ENCODE measurements around a stretch of chr5.

- PRO-cap: no peak
- RAMPAGE, long total RNA: no peak
Observed at GRCh38 chr5:119780552-119780888, 151.2 kb downstream of the FAM170A start.

- PRO-cap: no peak
- RAMPAGE, long total RNA: no peak
Observed at GRCh38 chr5:120702550-120703253, 238.6 kb downstream of the PRR16 start.

GRCh38 chr5:122126149-122126777 is 3.1 kb upstream of the ZNF474 start:
- PRO-cap: no peak
- RAMPAGE, long total RNA: no peak

- PRO-cap: unidirectional peak, minus-strand start at chr5:122312846
- RAMPAGE, long total RNA: no peak
Observed at GRCh38 chr5:122312383-122313643, 776 bp downstream of the SNCAIP start.

DNA sequence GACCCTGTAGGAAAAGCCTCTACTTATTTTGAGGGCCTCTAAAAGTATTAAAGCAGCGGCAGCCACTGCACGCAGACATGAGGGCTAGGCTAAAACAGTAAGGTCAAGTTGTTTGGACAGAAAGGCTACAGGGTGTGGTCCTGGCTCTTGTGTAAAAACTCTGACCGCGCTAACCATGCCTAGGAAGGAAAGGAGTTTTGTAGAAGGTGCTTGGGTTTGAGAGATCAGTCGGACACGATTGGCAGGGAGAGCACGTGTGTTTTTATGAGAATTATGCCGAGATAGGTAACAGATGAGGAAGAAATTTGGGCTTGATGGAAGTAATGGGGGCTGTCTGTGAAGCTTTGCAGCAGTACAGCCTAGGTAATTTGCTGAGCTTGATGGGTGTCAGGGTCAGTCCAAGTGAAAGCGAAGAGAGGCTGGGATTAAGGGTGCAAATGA is 163.6 kb downstream of the SNCAIP start:
- PRO-cap: no peak
- RAMPAGE, long total RNA: no peak

GRCh38 chr5:122500670-122501285 is 188.7 kb downstream of the SNCAIP start:
- PRO-cap: no peak
- RAMPAGE, long total RNA: no peak

DNA sequence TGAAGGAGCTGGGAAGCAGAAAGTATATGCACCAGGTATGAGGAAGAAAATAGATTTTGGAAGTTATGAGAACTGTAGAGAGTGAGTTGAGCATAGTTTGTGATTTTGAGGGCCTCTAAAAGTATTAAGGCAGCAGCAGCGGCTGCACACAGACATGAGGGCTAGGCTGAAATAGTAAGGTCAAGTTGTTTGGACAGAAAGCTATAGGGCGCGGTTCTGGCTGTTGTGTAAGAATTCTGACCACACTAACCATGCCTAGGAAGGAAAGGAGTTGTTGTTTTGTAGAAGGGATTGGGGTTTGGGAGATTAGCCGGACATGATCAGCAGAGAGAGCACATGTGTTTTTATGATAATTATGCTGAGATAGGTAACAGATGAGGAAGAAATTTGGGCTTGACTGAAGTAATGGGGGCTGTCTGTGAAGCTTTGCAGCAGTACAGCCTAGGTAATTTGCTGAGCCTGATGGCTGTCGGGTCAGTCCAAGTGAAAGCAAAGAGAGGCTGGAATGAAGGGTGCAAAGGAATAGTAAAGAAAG is 154.0 kb upstream of the SNX2 start:
- PRO-cap: no peak
- RAMPAGE, long total RNA: no peak

DNA sequence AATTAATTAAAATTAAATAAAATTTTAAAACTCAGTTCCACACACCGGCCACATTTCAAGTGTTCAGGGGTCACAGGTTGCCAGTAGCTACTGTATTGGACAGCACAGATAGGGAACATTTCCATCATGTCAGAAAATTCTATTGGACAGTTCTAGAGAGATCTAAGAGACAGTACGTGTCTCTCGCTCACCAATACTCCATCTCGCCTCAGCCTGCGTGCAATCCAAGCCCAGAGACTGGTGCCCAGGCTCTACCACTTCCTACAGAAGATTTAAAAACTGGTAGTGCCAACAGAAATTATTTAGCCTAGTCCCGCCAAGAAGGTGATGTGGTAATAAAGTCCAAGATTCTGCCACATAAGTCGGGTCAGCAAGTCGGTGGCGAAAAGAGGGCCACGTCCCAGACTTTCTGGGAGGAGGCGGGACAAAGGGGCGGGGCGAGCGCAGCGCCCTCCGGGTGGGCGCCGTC is 364 bp upstream of the SNX2 start:
- PRO-cap: bidirectional peak, plus-strand start outside the sequence, minus-strand start at position 411 of the sequence
- RAMPAGE, long total RNA: no peak

- PRO-cap: no peak
- RAMPAGE, long total RNA: no peak
Observed at GRCh38 chr5:122844807-122845183, 618 bp upstream of the SNX24 start.

GRCh38 chr5:122849404-122850687 is 4.4 kb downstream of the SNX24 start:
- PRO-cap: no peak
- RAMPAGE, long total RNA: no peak

GRCh38 chr5:123035651-123036321 is 739 bp downstream of the PPIC start:
- PRO-cap: bidirectional peak, plus-strand start at chr5:123036177, minus-strand start at chr5:123036093
- RAMPAGE, long total RNA: no peak

DNA sequence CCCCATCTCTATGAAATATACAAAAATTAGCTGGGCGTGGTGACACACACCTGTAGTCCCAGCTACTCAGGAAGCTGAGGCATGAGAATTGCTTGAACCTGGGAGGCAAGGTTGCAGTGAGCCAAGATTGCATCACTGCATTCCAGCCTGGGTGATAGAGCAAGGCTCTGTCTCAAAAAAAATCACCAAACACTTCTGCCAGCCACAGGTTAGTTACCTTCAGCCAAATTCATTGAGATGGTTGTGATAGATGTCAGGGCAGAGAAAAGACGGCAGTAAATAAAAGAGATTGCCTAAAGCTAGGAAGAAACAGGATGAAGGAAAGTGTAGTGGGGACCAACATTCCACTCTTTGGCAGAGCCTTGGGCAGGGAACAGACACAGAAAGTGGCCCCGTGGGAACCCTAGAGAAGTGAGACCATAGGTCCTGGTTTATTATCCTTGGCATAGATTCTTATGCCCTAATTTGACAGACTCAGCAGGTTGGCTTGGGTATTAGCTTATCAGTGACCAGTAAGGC is 5.5 kb upstream of the CEP120 start:
- PRO-cap: no peak
- RAMPAGE, long total RNA: no peak

GRCh38 chr5:123429123-123429509 is 5.9 kb upstream of the CEP120 start:
- PRO-cap: no peak
- RAMPAGE, long total RNA: no peak

GRCh38 chr5:123575500-123576143 is 63.6 kb downstream of the CSNK1G3 start:
- PRO-cap: no peak
- RAMPAGE, long total RNA: no peak

- PRO-cap: no peak
- RAMPAGE, long total RNA: no peak
Observed at GRCh38 chr5:123875798-123876073, 363.8 kb downstream of the CSNK1G3 start.

DNA sequence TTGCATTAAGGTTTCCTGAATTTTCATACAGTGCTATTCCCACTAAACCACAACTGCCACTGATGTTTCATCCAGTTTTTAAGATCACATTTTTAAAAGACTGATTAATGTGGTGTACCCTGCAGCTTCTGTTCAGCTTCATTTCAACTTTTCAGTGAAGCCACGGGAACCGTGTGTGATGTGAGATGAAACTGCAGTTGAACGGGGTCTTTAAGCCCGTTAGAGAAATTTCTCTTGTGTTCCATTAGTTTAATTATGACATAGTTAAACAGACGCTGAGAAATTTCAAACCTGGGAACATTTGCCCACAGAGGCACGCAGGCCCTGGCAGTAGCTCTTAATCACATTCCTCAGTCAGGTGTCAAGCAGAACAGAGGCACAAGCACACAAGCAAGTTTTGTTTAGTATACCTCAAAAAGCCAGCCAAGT is 147.1 kb downstream of the ZNF608 start:
- PRO-cap: no peak
- RAMPAGE, long total RNA: no peak

GRCh38 chr5:124677263-124677477 is 69.3 kb downstream of the ZNF608 start:
- PRO-cap: no peak
- RAMPAGE, long total RNA: no peak

DNA sequence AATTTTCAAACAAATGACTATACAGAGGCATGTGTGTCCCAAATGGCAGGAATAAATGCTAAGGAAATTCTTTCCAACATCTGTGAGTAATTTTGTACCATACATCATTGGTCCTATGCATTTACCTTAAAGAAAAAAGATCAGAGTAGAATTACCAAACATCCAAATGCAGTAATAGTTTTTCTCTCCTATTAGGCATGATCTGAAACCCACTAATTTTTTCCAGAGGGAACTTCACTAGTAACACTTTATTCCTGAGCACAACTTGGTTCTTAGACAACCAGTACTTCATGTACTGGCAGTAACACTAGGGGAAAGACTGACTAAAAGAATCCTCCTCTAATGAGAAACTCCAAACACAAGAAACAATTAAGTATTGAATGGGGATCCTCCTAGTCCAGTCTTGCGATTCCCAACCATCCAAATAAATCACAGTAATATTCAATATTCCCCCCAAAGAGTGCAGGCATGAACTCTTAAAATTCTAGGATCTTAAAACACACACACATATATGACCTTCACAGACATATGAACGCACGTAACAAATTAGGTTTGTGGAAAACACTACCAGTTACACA is 49.0 kb downstream of the ZNF608 start:
- PRO-cap: no peak
- RAMPAGE, long total RNA: no peak

DNA sequence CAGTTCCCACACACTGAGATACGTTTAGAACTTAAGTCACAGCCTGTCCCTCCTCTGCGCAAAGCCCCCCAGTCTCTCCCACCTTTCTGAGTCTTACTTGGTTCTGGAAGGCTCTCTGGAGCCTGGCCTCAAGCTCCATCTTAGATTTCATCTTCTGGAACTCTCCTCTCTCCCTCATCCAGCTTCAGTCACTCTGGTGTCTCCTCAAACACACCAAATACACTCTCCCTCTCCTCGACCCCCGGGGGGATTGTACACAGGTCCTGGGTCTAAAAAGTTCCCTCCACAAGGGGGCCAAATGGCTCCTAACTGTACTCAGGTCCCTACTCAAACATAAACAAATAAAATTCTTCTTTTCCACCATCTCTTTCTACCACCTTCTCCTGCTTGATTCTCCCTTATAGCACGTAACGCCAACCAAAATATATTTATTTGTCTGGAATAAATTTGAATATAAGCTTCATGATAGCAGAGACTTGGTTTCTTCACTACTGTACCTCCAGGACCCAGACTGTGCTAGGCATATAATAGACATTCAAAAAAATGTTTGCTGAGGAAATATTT is 21.5 kb downstream of the ZNF608 start:
- PRO-cap: no peak
- RAMPAGE, long total RNA: no peak

- PRO-cap: no peak
- RAMPAGE, long total RNA: no peak
Observed at GRCh38 chr5:124741616-124742567, 4.5 kb downstream of the ZNF608 start.